Measurements from ENCODE around the gene SENP8.

DNA sequence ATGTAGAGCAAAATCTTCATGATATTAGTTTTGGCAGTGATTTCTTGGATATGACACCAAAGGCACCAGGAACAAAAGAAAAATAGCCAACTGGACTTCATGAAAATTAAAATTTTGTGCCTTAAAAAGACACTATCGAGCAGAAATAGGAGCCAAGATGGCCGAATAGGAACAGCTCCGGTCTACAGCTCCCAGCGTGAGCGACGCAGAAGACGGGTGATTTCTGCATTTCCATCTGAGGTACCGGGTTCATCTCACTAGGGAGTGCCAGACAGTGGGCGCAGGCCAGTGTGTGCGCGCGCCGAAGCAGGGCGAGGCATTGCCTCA, 58.7 kb downstream of the THSD4 start:
- PRO-cap, 2 experiments, result no peak in any of the 2 experiments
- RAMPAGE, long total RNA, 4 experiments, result no peak in any of the 4 experiments

DNA sequence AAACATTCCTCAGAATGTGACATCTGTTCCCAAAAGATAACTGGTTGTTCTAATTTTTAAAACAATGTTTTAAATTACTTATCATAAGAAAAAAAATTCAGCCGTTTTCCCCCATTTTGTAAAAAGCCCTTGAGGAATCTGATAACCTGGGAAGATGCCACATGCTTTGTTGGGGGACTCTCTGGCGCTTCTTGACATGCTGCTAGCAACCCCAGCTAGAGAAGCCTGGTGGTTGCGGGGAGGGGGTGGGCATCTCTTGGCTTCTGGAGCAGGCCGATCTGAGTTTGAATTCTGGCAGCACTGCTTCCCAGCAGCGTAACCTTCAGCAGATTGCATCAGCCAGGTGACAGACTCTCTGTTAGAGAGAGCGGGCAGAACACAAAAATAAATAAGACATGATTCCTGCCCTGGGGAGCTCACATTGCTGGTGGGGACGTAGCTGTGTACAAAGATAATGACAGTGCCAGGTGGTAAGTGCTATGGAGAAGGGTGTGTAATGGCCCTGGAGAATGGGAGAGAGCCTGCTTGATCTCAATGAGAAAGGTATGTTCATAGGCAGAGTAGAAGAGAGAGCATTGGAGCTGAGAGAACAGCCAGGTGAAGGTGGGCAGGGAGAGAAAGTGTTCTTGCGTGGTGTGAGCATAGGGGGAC, 87.4 kb downstream of the THSD4 start:
- PRO-cap, 2 experiments, result no peak in any of the 2 experiments
- RAMPAGE, long total RNA, 4 experiments, result no peak in any of the 4 experiments

DNA sequence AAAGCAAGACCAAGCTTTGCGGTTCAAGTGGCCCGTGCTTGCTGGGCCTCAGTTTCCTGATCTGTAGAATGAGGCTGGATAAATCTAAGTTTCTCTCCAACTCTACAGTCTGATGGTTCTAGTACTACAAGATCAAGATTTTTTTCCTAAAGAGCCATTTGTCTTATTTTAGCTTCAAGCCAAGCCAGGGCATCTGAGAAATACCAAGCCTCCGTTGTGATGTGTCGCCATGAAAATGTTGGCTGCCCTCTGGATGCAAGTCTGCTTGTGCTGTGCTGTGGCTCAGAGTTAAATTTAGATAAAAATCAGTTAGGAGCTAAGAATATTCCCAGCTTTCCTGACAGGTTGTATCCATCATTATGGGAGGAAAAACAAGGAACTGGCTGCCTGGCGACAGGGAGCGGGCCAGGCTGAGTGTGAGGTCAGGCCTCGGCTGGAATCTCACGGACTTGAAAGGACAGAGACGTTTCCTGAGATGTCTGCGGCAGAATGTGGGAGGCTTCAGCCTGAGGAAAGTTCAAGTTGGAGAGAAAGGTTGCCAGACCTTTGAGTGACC, 213.7 kb downstream of the THSD4 start:
- PRO-cap, 2 experiments, result no peak in any of the 2 experiments
- RAMPAGE, long total RNA, 4 experiments, result no peak in any of the 4 experiments

- PRO-cap, 2 experiments, result no peak in any of the 2 experiments
- RAMPAGE, long total RNA, 4 experiments, result no peak in any of the 4 experiments
Measured at GRCh38 chr15:71508004-71508668, 302.2 kb upstream of the NR2E3 start.

DNA sequence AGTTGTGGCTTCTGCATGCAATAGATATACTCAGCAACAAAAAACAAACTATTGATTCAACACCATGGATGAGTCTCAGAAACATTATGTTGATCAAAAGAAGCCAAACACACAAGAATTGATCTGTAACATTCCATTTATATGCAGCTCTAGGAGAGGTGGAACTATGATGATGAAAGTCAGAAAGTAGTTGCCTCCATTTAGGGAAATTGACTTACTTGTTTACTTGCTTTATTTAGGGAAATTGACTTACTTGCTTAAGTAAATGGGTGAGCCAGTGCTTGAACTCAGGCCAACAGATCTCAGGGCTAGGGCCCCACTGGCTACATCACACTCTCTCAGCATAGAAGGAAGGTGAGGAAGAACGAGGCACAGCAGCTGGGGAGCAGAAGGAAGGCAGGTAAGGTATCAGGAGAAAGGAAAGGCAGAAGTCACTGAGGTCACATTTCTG, 296.5 kb upstream of the NR2E3 start:
- PRO-cap, 2 experiments, result no peak in any of the 2 experiments
- RAMPAGE, long total RNA, 4 experiments, result no peak in any of the 4 experiments

GRCh38 chr15:71567112-71567805, 243.1 kb upstream of the NR2E3 start:
- PRO-cap, 2 experiments, result no peak in any of the 2 experiments
- RAMPAGE, long total RNA, 4 experiments, result start-site peak on the plus strand in 1 of 4 experiments, at chr15:71567052-71567498 at its widest, 8 reads per replicate

GRCh38 chr15:71660345-71660943, 149.9 kb upstream of the NR2E3 start:
- PRO-cap, 2 experiments, result no peak in any of the 2 experiments
- RAMPAGE, long total RNA, 4 experiments, result no peak in any of the 4 experiments

- PRO-cap, 2 experiments, result no peak in any of the 2 experiments
- RAMPAGE, long total RNA, 4 experiments, result no peak in any of the 4 experiments
Measured at GRCh38 chr15:71662305-71662822, 148.0 kb upstream of the NR2E3 start.

DNA sequence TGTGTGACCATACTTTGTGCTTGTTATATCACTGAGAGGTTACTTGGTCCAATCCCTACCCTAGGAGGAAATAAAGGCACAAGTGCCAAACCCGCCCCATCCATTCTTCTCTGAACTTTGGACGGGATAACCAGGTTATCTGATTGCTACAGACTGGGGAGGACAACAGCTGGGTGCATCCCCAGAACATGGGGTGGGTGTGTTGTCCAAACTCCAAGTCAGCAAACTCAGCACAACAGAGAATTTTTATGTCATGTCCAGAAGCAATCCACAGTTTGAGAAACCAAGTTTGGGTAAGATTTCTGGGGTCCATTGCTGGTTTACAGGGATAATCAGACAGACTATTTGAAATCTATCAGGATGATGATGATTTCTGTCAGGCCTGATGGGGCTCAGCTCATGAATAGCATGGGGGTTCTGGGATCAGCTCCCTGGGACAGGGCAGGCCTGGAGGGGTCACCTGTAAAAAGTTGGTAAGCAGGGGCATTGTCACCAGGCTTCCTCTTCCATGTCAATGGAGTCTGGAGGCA, 77.5 kb upstream of the NR2E3 start:
- PRO-cap, 2 experiments, result no peak in any of the 2 experiments
- RAMPAGE, long total RNA, 4 experiments, result start-site peak on the plus strand in 1 of 4 experiments, centred at position 254 of the sequence, 6 reads per replicate

- PRO-cap, 2 experiments, result no peak in any of the 2 experiments
- RAMPAGE, long total RNA, 4 experiments, result no peak in any of the 4 experiments
Measured at GRCh38 chr15:71761419-71762221, 48.7 kb upstream of the NR2E3 start.

DNA sequence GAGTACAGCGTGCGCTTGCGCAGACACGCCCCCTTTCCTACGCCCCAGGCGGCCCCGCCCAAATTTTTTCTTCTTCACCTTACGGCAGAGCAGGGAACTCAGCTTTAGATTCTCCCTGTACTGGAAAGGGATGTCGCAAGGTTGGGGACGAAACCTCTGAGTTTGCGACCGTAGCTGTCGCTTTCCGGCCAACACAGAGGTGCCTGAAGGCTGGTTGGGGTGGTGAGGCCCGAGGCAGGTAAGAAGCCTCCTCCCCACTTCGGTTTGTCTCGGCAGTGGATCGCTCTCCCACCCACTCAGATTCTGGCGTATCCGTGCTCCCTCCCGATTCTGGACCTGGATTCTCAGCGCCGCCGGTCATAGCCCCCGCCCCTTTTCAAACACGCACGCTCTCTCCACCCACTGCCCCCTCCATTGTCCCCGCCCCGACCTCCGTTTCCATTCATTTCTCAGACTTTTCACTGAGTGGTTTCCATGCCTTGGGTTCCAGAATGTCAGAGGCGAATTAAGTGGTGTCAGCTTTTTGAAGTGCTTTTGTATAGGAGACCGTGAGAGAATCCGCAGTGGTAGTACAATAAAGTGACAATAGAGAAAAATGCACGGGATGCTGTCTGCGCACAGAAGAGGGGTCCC, at the start of gene SENP8:
TSS of gene SENP8 (plus strand) at position 177 of the 633 bp plus-strand sequence.
- PRO-cap, 2 experiments, result peak in 2 of 2 experiments; most common plus-strand start position 77 of the sequence (in 1); most common minus-strand start position 305 of the sequence (in 1)
- RAMPAGE, long total RNA, 4 experiments, result start-site peak on the plus strand in 3 of 4 experiments, centred at positions 184 to 191 of the sequence, 8 to 43 reads per replicate

GRCh38 chr15:72203135-72203949, 5.8 kb upstream of the GRAMD2A start:
- PRO-cap, 2 experiments, result no peak in any of the 2 experiments
- RAMPAGE, long total RNA, 4 experiments, result no peak in any of the 4 experiments

DNA sequence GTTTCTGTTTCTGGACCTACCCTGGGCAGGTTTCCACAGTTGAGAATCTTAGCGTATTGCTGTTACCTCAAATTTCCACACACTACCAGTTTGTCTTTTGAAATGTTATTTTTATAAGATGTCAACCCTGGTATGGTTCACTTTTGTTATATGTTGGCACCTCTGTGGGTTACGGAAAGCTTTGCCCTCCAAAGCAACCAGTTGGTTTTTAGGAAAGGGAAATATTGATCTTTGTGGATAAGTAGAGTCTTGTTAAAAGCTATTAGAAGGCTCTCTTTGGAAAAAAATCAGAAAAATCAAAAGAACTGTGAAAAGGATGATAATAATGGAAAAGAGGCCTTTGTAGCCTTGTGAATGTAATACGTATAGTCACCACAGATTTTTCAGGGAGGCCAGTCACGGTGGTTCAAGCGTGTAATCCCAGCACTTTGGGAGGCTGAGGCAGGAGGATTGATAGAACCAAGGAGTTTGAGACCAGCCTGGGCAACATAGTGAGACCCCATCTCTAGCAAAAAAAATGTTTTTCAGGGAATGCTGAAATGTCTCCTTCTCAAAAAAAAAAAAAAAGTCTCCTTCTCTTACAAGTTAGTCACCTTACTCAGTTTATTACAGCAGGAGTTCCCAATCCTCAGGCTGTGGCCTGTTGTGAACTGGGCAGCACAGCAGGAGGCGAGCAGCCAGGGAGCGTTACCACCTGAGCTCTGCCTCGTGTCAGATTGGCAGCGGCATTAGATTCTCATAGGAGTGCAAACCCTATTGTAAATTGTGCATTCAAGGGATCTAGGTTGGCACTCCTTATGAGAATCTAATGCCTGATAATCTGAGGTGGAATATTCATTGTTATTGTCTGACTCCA, 15.8 kb downstream of the ARIH1 start:
- PRO-cap, 2 experiments, result no peak in any of the 2 experiments
- RAMPAGE, long total RNA, 4 experiments, result no peak in any of the 4 experiments

- PRO-cap, 2 experiments, result no peak in any of the 2 experiments
- RAMPAGE, long total RNA, 4 experiments, result no peak in any of the 4 experiments
Measured at GRCh38 chr15:72492999-72493779, 19.1 kb downstream of the ARIH1 start.

DNA sequence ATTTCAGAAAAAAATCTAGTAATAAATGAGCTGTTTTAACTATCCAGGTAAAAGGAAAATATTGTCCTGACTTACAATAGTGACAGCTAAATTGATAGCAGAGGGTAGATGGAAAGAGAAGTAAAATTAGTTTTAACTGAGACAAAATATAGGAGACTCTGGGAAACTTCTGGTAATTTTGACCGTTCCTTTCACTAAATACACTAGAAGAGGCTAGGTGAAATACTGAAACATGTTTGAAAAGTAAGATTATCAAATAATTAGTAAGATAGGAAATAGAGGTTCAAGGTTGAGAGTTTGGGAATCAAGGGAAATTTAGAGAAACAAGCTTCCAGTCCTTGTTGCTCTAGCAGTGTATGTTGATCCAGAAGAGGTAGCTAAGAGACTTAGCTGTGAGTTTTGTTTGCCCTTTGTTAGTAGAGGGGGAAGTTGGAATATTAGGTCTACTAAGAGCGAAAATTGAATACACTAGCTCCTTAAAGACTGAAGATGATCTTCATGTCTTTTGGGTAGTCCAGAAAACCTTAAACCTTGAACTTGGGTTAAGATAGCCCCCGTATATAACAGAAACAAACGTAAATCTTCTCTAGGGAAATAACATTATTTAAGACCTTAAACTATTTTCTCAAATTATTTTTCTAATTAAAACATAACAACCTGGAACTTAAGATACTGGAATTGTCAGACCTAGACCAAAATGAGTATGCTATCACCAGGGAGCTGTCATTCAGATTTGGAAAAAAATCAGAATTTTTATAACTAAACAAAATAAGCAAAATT, 56.0 kb downstream of the ARIH1 start:
- PRO-cap, 2 experiments, result no peak in any of the 2 experiments
- RAMPAGE, long total RNA, 4 experiments, result no peak in any of the 4 experiments

DNA sequence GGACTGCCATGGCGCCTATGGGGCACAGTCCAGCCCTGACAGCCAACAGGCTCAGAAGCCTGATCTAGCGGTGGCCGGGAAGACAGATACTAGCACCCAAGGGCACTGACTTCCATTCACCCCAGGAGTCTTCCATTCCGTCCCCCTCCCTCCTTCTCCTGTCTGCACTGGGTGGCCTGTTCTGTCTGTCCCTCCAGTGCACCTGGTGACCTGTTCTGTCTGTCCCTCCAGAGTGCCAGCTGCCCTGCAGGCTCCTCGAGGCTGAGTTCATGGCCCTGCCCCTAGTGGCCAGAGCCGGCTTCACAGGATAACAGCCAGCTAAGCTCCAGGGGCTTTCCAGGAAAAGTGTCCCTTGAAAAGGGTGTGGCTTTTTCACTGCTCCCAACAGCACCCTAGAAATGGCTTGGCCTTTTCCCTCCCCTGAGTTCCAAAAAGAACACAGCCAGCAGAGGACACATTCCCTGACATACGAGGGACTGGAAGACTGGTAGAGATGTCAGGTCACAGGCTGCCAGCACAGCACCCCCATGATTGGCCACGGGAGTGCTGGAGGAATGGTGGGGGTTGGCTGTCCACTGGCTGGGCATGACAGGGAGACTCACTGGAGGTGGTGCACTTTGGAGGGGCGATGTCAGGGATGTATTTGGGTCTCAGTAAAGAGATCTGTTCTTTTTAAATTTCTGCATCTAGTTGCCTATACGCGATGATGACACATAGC, 15.1 kb downstream of the HIGD2B start:
- PRO-cap, 2 experiments, result no peak in any of the 2 experiments
- RAMPAGE, long total RNA, 4 experiments, result no peak in any of the 4 experiments

DNA sequence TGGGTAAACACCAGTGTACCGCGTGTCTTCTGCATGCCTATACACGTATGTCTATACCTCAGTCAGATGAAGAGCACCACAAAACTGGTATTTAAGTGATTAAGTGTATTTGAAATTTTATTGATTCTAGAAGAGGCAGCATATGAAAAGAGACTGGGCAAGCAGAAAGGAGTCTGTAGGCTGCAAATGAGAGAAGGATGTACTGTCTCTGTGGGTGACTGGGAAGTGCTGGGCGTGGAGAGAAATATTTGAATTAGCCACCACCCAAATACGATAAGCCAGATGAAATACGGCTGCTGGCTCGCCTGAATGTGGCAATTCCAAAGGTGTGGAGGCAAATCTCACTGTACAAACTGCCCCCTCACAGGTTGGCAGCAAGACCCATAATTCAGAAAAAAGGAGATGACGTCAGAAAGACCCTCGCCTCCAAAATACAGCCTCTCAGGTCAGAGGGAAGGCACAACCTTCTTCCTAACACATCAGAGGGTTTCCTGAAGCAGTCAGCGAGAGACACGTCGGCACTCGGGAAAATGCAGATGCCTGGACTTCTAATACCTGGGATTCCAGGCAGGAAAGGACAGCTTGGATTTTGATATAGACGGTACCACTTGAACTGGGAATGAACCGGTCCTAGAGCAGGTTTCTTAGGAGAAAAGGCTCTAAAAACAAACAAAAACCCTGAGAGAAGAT, 53.3 kb upstream of the NEO1 start:
- PRO-cap, 2 experiments, result no peak in any of the 2 experiments
- RAMPAGE, long total RNA, 4 experiments, result no peak in any of the 4 experiments

- PRO-cap, 2 experiments, result peak in 2 of 2 experiments; most common plus-strand start chr15:73051670 (in 1); most common minus-strand start chr15:73051566 (in 1)
- RAMPAGE, long total RNA, 4 experiments, result no peak in any of the 4 experiments
Measured at GRCh38 chr15:73051216-73052255, 727 bp upstream of the NEO1 start.

GRCh38 chr15:73555128-73555599, 78.0 kb downstream of the NPTN start:
- PRO-cap, 2 experiments, result no peak in any of the 2 experiments
- RAMPAGE, long total RNA, 4 experiments, result start-site peak on the minus strand in 1 of 4 experiments, at chr15:73555476-73555561 at its widest, 8 reads per replicate

DNA sequence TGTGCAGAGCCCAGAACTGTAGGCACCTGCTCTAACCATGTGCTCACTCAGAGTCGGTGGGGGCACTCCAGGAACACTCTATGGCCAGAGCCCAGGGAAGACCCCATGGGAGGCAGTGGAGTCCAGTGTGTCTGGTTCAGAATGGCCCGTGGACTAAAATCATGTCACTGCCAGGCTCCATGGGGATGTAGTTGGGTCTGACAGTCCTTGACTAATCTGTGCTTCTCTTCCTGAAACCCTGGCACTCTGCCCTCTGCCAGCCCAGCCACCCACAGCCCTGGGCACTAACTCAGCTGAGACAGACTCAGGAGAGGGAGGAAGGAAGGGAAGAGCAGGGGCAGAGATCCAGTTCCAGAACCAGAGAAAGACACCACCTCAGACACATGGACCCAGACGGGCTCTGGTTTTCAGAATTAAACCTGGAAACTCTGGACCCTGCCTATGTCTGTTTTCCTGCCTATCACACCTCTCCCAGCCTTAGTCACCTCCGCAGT, 56.6 kb upstream of the INSYN1 start:
- PRO-cap, 2 experiments, result no peak in any of the 2 experiments
- RAMPAGE, long total RNA, 4 experiments, result no peak in any of the 4 experiments